Left lung (tissue), 1 donor: ENCODE data around the genes NEUROD6 and NT5C3A.

DNA sequence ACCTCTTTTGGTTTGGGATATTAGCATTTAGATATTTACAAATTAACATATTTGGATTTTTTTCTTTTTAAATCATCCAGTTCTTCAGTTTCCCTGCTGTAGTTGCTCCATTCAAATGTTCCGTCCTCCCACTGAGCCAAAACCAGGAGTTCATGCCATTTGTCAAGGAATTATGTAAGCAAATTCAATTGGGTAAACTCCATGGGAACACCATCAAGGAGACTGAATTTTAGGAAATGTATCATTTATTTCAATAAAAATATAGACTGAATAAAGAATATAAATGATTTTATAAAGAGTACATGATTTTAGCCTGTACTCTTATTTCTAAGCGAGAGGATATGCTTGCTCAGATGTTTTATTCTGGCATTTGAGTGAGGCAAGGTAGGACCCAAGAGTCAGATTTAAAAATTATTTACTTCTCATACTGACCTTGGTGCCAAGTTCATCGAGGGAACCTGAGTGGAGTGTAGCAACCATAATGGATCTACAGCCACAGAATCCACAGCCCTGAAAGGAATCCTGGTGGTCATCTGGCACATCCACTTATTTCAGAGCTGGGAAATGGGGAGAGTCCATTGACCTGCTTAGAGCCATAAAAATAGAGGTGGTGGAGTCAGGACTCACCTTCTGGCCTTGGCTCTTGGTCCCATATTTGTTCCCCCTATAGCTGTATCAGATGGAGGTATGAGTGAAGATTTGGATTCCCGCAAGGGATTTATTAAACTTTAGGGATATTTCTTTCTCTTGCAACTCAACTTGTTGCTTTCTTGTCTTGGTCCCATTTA lies 36.9 kb downstream of the GARS1 start:
- PRO-cap, result no peak

DNA sequence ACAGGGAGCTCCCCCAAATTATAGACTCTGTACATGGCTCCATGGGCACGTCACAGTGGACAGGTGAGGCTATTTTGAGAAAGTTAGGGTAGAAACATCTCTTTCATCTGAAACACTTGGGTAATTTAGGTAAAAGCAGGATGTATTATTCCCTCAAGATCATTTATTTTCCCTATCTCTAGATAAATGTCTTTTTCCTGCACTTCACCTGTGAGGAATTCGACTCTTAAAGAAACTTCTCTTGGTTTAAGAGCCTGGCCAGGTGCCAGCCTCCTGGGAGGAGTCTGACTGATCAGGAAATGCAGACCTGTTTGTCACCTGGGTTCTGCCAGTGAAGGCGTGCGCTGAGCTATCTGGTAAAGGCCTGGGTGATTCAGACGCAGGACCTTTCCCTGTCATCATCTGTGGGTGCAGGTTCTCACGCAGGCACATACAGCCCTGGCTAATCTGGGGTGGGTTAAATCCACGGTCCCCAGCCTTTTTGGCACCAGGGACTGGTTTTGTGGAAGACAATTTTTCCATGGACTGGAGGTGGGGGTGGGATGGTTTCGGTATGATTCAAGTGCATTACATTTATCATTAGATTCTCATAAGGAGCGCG lies 65.3 kb upstream of the AQP1 start:
- PRO-cap, result no peak

- PRO-cap, result no peak
These were observed 18.2 kb upstream of the AQP1 start for GRCh38 chr7:30893290-30893961.

DNA sequence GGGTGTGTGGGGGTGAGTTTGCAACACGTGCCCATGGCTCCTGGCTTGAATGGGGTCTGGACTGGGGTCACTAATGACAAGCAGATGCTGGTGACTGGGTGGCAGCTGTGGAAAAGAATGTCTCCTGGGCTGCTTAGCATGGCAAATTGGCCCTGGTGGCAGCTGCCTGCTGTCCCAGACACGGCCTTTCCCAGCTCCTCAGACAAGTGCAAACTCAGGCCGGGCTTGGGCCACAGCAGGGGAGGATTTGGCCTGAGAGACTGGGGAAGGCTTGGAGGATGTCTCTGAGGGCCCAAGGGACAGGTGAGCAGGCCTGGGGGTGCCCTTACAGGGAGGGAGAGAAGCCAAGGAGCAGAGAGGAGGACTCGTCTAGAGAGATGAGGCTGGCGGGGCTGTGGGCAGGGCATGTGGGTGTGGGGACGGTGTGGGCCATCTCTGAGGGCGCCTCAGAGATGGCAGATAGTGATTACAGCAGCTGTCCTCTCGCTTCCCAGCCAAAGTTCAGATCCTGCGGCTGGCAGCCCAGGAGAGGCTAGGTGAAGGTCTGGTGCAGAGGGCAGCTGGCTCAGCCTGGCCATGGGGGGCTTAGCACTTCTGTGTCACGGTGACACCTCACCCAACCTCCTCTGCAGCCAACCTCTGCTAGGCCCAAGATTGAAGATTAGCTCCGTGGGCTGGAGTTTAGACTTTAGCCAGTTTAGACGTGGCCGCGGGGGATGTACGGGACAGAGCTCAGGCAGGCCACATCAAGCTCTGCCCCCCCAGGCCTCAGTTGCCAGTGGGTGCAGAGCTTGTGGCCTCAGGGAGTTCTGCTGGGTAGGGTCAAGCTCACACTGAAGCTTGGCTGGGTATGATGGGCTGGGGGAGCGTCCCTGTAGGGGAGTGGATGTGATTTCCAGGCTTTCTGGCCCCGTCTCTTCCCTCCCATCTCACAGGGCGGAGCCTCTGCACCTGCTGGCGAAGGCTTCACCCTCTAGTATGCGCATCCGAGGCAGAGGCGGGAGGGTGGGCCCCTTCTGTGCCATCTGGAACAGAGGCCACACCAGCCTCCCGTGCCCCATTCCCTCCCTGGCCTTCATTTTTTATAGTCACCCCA lies 1.8 kb downstream of the AQP1 start:
- PRO-cap, result unidirectional peak, plus-strand start at position 375 of the sequence; bidirectional peak, plus-strand start at position 704 of the sequence, minus-strand start at position 653 of the sequence

GRCh38 chr7:30938704-30939271 lies 25.0 kb upstream of the GHRHR start:
- PRO-cap, result no peak

DNA sequence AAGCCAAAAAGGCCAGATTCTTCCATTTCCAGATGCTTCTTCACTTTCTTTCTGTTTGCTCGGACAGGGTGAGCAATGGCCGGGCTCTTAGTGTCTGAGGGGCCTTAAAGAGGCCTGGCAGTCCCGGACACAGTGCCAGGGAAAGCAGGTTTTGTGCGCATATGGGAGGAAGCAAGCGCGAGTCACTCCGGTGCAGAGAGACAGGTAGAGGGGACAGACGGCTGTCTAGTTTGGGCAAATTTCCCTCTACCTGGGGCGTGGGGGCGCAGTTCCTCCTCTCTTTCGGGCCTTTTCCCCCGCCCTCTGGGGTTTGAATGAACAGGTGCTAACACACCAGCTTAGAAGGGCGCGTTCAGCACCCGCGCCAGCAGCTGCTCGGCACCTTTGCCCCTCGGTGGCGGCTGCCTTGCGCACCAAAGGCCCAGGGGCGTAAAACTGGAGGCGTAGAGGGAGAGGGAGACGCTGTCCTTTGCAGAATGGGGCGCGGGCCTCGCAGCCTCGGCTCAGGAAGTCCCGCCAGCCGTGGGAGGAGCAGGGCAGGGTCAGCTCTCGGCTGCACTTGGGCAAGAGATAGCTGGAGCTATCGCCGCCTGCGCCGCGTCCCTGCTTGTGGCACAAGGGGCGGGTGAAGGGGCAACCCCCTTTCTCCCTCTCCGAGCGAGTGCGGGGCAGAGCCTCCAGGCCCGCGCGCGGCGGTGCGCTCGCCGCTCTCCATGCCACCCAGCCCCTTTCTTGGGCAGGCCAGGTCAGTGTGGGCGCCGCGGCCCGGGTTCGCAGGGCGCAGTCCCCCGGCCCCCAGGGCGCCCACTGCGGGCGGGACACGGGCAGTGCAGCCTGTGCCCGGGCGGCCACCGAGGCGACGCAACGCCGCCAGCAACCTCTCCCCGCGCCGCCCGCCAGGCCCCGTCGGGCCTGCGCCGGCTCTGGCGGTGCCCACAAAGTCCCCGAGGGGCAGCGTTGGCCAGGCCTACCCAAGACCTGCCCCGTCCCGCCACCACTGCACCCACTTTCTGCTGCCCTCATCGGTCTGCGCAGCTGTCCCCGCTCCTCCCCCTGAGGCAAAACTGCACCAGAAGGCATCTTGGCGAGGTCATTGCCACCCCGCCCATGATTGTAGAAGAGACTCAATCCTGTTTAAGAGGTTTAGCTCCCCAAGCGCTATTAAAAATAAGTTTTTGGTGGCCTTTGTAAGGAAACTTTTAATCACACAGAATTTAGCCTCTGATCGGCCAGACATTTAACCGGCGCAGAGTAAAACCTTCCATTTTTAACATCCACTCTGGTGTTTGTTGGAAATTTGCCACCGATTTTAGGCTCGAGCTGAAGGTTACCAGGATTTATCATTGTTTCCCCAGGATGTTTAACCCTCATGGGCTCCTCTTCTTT lies 4.1 kb downstream of the NEUROD6 start:
- PRO-cap, result no peak

DNA sequence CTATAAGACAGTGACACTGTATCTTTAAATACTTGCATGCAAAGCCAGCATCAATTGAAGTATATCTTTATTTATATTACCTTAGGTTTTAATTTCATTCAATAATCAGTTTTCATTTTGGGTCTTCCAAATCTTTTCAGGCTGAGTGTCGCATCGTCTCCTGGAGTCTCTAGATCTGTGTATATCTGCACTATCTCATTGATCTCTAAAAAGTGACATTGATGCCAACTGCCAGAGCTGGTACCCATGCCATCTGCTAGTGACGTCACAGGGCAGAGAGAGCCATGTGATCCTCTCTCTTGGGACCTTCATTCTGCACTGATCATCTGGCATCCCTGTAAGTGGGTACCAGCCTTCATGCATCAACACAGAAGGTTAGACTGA lies at the start of gene NEUROD6:
TSS of gene NEUROD6 (minus strand) at position 214 of the 384 bp plus-strand sequence.
- PRO-cap, result no peak

GRCh38 chr7:31947936-31948273 lies 122.3 kb downstream of the PDE1C start:
- PRO-cap, result no peak

GRCh38 chr7:32154778-32155346 lies 84.7 kb upstream of the PDE1C start:
- PRO-cap, result no peak

- PRO-cap, result no peak
These were observed 14.6 kb downstream of the AVL9 start for GRCh38 chr7:32509733-32510385.

- PRO-cap, result no peak
These were observed 21.5 kb downstream of the KBTBD2 start for GRCh38 chr7:32869742-32870789.

DNA sequence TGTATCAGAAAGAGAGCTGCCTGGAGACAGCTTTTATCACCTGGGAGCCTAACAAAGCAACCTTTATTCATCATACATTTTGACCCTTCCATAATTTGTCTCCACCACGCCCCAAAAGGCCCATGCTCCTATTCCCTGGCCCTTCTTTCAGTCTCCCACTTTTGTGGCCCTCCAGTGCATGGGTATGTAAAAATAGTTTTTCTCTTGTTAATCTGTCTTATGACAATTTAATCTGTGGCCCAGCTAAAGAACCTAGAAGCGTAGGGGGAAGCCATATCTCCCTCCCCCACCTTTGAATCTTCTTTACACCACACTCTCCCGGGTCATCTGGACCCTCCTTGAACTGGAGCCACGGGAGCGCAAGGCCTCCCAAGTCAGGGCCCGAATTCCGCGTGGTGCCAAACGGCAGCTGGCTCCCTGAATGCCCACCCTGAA lies 15.4 kb upstream of the FKBP9 start:
- PRO-cap, result no peak

DNA sequence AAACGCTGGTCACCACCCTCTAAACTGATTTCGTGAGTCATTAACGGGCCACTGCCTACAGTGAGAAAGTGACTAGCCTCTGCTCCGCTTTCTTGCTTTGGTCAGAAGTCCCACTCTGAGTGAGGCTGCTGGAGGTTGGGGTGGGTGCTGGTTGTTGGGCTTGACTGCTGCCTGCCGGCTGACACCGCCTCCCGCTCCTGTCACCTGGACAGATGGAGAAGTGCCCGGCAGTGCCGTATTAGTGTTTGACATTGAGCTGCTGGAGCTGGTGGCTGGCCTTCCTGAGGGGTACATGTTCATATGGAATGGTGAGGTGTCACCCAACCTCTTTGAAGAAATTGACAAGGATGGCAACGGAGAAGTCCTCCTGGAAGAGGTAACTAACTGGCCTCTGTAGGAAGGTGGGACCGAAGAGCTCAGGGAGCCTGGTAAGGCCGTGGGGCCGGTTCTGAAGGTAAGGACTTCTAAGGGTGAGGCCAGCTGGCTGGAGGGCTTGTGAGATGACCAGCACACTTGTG lies 45.3 kb downstream of the FKBP9 start:
- PRO-cap, result no peak

DNA sequence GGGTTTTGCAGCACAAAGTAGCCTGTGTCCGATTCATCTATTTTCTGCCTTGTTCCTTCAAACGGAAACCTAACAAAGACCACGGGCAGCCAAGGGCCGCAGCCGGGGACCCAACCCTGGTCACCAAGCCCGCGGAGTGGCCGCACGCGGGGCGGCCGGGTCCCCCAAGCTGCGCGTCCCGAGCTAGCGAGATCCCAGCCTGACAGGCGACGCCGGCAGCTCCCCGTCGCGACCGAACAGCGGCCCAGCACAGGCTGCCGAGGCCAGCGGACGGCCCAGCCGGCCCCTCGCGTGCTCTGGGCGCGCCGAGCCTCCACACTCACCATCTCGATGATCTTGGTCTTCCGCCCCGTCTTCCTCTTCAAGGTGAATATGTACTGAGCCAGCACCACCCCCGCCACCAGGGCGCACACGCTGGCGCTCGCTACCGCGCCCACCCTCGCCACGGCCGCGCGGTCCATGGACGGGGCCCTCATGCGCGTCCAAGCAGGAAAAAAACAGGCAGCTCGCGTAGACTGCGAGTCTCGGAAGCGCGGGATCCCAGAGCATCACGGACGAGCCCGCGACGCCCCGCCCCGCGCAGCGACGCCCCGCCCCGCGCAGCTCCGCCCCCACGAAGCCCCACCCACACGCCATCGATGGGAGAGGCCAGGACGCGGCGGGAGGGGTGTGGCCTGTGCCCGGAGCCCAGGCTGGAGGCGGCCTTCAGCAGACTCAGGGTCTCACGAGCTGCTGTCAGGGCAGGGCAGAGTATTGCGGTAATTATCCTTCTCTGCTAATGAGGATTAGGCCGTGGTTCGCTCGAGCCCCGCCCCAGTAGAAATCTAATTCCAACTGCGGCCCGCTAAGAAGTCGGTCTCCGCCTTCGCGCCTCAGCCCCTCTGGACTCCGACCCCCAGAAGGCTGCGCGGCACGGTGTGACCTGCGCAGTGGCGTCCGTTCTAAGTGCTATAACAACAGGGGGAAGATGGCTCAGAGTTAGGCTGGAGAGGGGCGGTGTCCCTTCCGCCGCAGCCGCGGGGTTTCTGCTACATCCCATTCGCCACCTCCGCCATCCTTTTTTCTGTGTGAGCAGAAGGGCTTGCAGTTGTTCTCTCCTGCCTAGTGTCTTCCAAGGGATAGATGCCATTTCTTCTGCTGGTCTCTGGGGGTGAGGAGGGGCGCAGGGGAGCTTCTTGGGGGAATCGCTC lies at the start of gene NT5C3A:
TSS of gene NT5C3A (minus strand) at position 532 of the 1,190 bp plus-strand sequence.
- PRO-cap, result bidirectional peak, plus-strand start at position 250 of the sequence, minus-strand start at position 238 of the sequence; bidirectional peak, plus-strand start at position 690 of the sequence, minus-strand start at position 550 of the sequence; bidirectional peak, plus-strand start at position 981 of the sequence, minus-strand start at position 883 of the sequence

- PRO-cap, result no peak
These were observed 351.3 kb upstream of the BMPER start for GRCh38 chr7:33553956-33554595.

- PRO-cap, result no peak
These were observed 27.4 kb downstream of the BMPER start for GRCh38 chr7:33932742-33933174.

DNA sequence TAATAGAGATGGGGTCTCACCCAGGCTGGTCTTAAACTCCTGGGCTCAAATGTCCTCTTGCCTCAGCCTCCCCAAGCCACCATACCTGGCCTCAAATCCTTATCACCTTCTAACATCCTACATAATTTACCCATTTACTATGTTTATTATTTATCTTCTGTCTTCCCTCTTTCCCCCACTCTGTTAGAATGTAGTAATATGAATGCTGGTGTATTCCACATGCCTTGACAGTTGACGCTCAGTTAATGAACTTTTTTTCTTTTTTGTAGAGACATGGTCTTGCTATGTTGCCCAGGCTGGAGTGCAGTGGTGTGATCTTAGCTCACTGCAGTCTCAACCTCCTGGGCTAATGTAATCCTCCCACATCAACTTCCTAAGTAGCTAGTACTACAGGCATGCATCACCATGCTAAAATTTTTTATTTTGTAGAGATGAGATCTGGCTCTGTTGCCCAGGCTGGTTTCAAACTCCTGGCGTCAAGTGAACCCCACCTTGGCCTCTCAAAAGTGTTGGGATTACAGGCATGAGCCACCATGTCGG lies 71.2 kb downstream of the DPY19L1 start:
- PRO-cap, result no peak

DNA sequence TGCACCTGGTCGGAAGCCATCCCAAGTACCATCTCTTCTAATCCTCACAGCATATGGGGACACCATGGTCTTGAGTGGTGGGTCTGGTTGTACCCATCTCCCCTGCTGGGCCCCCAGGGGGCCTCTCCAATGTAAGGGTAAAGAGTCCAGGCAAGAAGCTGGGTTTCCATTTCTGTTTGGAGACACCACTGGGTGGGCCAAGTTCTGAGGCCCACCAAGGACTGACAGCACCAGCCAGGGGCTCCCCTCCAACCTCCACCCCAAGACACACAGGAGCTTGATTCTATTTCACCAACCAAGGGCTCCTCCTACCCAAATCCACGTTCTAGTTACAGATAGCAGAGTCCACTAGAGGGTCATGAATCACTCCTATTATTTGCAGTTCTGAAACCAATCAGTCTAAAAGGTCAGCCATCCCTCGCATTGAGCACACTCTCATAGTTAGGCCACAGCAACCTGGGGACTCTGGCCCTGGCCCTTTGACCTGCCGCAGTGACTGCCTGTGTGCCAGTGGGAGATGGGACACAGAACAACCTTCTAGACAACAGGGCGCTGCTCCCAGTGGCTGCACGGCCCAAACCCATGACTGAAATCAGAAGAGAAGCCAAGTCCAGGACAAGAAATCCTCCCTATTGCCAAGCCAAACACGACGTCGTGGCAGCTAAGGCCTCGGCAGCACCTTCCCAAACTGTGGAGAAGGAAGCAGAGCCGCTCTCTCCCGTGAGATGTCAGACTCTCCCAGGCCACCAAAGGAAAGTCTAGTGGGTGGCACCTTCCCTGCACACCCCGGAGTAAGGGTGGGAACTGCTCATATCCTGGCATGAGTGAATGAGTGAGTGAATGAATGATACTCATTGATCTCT lies 158.6 kb downstream of the HERPUD2 start:
- PRO-cap, result no peak

- PRO-cap, result no peak
These were observed 70.2 kb downstream of the HERPUD2 start for GRCh38 chr7:35624710-35625232.

GRCh38 chr7:35694147-35694705 lies 709 bp downstream of the HERPUD2 start:
- PRO-cap, result bidirectional peak, plus-strand start at chr7:35694520, minus-strand start at chr7:35694382